ENCODE results near the genes FAM107A and C3orf49.

- PRO-cap: no peak
Measured at GRCh38 chr3:58532702-58533479, 4.1 kb downstream of the ACOX2 start.

DNA sequence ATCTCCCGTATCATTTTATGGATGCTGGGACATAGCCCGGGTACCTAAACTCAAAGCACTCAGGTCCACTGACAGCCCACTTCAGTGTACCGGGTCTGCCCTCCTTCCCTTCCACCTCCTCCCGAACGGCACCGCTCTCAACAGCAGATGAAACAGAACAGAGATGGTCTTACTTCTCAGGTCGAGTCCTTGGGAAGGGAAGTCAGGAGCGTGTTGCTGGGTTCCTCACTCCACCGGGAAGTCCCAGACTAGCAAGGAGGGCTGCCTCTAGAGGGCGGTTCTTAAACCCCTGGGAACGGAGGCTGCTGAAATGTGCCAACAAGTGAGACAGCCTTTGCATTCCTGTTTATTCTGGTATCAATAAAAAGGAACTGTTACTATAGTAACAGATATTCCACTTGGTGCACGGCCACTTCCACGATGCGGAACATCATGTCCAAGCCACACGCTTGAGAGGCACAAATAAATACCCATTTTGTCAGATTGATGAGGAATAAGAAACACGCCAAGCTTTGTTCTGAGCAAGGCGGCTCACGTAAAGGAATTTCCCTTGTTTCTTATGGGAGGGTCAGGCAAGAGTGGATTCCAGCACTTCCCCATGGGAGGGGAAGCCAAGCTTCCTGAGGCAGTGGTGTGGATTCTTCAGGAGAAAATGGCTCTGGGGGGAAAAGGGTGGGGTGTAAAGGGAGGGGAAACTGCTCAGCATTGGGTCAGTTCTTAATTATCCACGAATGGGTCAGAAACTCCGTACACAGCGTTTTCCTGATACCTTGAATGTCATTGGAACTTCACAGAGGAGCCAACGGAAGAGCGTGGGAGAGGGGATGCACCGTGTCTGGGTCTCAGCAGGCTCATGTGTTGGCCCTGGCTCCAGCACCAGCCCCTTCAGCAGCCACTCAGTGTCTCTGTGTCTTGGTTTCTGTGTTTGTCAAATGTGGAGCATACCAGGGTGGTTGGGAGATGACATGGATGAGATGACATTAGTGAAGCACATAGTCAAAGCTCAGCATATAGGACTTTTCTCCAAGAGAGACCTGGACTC is at the start of gene FAM107A:
Gene FAM107A (minus strand): TSS at position 256 of the 1,042 bp plus-strand sequence.
- PRO-cap: unidirectional peak, minus-strand start at position 243 of the sequence

GRCh38 chr3:58581146-58581883 is 4.1 kb upstream of the FAM107A start:
- PRO-cap: no peak

DNA sequence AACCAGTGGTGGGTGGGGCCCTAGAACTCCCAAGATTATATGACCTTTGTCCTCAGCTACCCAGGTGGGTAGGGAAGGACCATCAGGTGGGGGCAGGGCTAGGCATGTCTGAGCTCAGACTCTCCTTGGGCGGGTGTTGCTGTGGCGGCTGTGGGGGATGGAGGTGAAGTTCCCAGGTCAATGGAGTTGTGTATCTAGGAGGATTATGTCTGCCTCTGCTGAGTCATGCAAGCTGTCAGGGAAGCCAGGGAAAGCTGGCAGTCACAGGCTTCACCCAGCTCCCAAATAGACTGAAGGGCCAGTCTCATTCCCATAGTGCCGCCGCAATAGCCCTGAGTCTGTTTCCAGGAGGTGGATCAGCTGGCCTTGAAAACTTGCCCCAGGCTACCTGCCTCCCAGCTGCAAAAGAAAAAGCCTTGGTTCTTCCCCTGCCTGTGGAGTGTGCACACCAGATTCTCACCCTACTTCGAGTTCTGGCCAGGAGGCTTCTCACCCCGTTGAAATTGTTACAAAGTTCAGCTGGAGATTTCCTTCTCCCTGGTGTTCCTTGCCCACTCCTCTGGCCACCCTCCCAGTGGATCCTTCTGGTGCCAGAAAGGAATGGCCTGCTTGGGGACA is 139.8 kb upstream of the CFAP20DC start:
- PRO-cap: no peak

DNA sequence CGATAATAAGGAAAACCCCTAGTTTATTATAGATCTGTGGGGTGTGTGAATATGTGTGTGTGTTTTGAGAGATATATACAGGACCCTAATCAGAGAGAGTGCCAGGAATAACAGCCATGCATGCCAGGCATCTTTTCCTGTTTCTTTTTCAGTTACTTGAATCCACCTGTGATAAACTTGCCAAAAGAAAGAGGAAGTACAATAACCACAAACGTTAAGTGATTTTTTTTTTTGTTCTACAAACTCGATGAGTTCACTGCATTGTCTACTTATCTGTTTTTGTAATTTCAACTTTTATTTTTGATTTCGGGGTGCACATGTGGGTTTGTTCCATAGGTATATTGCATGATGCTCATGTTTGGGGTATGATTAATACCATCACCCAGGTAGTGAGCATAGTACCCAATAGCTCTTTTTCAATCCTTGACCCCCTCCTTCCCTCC is 1031.9 kb upstream of the CFAP20DC start:
- PRO-cap: no peak

DNA sequence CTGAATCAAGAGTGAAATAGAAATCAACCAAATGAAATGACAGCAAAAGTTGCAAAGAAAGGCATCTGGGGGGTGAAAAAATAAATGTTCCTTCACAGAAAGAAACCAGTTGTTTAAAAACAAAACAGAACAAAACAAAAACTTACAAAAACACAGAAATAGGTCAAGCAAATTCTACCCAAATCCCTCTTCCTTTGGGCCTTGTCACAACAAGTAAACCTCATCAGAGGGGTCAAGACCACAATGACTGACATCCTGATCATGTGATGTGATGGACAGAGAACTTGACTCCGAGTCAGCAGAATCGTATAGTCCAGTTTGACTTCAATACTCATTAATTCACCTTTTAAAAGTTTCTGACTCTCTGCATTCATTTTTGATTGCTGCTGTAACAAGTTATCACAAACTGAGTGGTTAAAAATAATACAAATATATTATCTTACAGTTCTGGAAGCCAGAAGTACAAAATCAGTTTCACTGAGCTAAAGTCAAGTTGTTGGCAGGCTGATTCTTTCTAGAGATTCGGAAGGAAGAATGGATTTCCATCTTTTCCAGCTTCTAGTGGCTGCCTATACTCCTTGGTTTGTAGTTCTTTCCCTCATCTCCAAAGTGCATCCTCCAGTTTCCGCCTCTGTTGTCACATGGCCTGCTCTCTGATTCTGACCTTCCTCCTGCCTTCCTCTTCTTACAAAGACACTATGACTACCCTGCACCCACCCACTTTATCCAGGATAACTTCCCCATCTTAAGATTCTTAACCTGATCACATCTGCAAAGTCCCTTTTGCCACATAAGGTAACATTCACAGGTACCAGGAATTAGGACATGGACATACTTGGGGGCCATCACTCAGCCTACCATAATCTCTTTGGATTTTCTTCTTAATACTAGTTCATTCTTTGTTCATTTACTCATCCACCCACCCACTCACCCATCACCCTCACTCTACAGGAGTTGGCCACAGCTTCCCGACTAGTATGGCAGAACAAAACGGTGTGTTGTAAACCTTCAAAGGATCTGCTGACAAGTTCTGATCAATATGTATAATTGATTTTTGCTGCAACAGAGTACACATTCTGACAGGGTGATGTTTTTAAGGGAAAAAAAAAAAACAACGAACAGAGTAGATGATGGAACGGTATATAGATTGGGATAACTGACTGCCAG is 932.5 kb downstream of the FHIT start:
- PRO-cap: no peak

DNA sequence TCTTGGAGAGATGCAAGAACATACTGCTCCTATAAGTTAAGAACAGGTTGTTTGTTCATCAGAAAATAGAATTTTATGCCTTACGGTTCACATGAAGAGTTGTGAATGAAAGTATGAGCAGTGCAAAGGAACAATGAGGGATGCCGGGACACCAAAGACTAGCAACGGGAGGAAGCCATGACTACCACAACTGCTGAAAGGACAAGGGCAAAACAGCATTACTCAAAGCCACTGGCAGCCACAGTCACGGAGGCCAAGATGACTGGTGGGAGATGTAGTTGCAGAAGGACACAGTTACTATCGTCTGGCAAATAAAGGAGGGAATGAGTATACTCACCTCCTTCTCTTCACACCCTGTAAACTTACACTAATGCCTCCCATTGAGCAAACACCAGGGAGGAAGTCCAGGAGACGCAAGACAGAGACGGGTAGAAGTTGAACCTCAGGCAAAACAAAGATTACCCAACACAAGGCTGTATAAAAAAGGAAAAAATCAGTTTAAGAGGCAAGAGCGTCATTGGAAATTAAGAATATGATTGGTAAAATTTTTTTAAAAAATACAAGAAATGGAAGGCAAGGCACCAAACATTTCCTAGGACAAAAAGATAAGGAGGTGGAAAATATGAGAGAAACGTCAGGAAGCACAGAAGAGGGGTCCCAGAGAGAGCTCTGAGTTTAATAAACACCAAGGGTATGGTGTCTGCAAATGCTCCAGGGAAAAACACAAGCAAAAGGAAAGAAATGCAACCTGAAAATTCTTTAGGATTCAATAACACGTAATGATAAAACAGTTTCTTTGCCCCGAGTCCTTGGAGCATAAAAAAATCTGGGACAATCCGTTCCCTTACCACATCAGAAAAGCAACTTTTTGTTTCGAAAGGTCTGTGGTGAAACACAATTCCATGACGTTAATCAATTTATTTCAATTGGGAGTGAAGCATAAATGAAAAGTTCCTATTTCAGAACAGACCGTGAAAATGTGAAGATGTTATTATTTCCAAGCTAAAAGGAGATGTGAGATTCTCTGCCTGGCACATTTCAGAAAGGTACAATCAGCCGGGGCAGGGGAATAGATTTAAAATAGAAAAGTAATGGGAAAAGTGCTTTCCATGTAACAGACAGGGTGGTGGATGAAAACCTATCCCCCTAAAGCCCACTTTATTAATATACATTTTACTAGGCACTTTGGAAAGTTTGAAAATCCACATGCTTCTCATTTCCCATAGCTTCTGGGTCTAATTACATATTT is 675.1 kb downstream of the FHIT start:
- PRO-cap: no peak

GRCh38 chr3:60965104-60965876 is 286.0 kb downstream of the FHIT start:
- PRO-cap: no peak

GRCh38 chr3:61669728-61670139 is 108.4 kb downstream of the PTPRG start:
- PRO-cap: no peak

DNA sequence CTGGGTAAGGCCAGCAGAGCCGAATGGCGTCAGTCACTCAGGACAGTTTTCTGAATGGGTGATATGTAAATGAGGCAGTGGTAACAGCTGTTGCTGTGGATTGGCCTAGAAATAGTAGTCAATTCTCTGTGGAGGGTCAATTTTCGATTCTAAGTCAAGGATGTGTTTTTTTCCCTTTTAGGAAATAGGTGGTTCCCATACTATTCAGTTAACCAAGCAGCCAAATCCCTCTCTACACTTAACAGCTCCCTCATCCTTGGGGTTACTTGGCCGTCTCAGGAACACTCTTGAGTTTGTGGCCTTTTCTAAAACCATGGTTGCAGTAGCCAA is 121.9 kb downstream of the PTPRG start:
- PRO-cap: no peak

DNA sequence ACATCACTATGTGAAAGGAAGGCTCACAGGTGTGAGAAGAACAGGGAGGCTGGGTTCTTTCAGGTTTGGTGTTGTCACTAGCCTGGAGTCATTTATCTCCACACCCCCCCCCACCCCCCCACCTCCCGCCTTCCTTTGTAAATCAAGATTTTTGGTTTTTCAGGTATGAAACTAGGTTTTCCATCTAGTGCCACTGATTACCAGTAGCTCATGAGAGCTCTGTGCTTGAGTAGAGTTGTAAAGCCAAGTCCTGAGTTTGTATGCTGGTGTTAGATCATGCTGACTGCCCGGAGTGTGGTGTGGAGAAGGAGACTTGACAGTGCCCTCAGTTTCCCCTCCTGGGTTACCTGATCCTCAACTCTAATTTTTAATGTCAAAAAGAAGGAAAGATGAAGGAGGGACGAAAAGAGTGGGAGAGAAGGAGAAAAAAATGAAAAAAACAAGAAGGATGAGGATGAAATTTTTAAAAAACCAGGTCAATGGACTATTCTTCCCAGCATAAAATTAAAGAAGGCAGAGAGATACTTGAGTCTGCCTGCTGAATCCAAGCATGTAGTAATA is 236.2 kb downstream of the PTPRG start:
- PRO-cap: no peak

GRCh38 chr3:61926727-61928014 is 365.8 kb downstream of the PTPRG start:
- PRO-cap: no peak

DNA sequence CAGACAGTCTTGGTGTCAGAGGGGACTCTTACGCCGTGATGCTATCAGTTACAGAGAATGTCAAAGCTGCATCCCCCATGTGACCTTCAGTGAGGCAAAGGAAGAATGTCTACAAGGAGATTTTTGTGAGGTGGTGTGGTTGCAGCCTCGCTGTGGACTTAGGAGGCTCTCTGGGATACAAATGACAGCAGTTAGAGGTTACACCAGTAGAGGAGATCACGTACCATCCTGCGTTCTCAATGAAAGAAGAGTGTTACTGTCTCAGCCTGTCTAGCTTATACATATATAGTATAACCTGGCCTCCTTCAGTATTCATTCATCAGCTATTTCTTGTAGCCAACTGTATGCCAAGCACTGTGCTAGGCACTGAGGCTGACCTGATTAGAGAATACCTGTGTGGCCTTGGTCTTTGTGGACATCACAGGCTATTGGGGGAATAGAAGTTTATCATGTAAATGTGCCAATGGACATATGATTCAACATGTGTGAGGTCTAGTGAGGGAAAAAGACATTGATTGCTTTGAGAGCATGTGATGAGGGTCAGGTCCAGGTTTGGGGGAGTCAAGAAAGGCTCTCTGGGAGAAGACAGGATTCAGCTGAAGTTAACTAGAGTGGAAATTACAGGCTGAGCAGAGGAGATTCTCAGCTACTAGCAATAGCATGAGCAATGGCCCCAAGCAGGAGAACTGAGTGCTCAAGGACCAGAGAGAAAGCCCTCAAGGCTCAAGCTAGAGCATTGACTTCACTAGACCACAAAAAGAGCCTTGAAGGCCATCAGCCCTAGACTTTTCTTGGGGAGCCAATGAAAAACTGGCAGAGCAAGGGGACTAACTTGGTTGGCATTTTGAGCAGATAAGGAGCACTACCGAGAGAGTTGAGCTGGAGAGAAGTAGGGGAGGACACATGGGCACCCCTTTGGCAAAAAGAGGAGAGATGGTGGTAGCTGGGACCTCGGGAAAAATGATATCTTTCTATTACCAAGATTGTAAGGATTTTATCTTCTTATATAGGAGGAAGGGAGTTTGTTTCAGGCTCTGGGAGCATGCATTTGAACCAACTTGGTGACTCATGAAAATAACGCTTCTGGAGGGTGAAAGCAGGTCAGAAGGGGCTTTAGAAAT is 223.3 kb upstream of the C3orf14 start:
- PRO-cap: no peak

GRCh38 chr3:62161294-62161869 is 157.4 kb upstream of the C3orf14 start:
- PRO-cap: no peak

- PRO-cap: no peak
Measured at GRCh38 chr3:62587213-62587720, 213.9 kb upstream of the FEZF2 start.

GRCh38 chr3:63819116-63819665 is at the start of gene C3orf49:
TSS of gene C3orf49 (plus strand) at chr3:63819299.
- PRO-cap: no peak

DNA sequence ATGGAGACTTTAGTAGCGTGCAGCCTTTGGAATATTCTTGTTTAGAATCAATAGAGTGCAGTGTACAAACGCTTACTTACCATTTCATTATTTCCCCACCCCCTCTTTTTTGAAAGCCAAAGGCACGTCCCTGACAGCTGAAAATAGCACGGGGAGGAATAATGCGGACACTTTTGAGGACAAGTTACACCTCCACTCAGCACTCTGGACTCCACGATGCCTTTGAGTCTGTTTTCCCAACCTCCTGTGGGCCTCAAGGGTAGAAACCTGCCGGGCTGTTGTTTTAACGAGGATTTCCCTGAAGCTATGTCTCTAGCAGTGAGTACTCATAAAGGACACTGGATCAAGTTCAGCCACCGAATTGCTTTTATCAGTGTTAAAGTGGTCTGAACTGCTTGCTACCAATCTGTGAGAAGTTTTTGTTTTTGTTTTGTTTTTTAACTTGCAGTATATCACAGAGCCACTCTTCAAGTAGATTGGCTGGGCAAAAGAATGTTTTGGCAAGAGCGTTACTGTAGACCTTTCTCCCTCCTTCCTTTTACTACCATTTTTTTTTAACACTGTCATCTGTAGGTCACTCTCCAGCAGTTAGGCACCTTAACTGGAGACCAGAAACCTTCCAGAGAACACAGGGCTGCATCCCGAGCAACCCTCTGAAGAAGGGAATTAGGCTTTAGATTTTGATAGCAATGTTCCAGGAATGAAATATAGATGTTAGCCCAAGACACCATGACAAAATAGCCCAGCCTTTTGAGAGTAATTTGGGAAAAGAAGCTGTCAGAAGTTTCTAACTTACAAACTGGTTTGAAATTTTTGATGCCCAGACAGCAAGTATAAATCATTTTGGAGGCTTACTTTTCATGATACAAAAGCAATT is 23.7 kb downstream of the PSMD6 start:
- PRO-cap: no peak

DNA sequence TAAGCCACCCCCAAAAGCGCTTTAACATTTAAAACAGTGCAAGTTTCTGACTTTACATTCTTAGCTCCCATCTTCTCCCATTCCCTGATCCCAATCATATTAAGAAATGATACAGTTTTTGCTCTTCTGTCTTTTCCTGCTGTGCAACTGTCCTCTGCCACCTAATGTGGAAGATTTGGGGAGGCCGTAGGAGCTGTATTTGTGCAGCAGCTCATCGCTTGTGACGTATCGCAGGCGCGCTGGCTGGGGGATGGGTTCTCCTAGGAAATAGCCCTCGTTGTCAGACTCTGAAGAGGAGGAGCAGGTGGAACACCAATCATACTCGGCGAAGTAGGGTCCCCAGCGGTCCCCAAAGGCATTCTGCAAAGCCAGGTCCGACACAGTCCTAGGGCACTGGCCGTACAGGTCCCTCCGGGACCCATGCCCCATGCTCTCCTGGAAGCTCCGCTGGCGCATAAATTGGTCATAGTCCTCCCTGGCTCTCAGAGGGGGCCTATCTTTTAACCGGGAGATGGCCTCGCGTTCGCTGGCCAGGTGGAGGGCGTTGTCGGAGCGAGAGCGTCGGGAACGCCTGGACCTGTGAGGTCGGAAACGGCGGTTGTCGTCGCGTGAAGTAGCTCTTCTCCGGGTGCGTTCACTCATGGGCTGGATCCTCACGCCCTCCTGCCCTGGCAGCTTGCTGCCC is 75.8 kb upstream of the PSMD6 start:
- PRO-cap: no peak

DNA sequence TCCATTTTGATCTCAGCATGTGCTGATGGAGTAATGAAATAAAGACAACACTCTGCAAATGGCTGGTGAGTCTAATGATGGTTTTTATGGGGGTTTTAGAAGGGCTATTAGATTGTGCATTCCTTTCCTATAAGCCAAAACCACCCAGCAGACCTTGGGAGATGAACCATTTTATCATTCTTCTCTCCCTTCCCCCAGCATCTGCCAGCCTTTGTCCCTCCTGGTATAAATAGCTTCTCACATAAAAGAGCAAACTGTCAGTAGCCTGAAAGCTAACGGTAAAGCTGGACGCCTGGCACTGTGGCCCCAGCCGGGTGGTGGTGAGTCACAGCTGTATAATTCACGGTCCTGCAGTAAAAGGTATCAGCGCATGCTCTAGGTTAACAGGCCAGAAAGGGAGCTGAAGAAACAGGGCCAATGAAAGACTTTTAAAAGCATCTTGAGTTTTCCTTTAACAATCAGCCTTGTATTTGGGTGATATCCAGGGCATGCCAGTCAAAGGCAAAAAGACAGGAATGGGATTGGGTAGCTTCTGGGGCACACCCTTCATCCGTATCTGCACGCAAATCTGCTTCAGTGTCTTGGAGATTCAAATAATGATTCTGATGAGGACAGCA is 37.6 kb downstream of the PRICKLE2 start:
- PRO-cap: no peak

- PRO-cap: no peak
Measured at GRCh38 chr3:64238938-64239626, 13.8 kb upstream of the PRICKLE2 start.

All from bile duct (tissue), 1 donor.